Occipital lobe (tissue), 2 donors: ENCODE data around the gene YRDC.

GRCh38 chr1:35922725-35923896 is 7.8 kb upstream of the AGO3 start:
- RAMPAGE, long total RNA: no peak

DNA sequence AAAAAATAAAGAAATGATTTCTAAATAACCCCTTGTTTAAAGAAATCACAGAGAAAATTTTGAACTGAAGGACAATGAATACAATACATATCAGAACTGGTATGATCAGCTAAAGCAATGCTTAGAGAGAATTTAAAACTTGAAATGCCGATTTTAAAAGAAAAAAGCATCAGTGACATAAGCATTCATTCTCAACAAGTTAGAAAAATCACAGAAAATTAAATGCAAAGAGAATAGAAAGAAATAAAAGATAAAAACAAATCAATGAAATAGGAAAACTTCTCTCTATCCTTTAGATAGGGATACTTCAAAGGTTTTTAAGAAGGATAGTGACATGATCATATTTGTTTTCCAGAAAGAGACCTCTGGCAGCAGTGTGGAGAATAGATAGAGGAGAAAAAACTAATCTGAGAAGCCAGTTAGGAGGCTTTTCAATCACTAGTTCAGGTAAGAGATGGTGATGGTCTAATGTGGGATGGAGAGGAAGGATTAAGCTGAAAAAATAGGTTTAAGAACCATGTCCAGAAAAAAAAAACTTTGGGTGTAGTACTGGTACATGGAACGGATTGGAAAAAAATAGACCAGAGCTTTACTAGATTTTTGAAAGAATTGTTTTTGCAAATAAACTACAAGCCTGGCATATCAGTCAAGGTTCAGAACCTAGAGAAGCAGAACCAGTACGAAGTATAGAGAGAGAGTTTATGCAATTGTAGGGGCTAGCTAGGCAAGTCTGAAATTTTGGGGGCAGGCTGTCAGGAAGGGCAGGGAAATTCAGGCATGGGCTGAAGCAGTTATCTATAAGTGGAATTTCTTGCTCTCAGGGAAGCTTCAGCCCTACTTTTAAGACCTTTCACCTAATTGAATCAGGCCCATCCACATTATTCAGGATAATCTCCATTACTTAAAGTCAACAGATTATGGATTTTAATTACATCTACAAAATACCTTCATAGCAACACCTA is 51.6 kb downstream of the AGO3 start:
- RAMPAGE, long total RNA: no peak

GRCh38 chr1:36046960-36047518 is 36.9 kb upstream of the TEKT2 start:
- RAMPAGE, long total RNA: no peak

DNA sequence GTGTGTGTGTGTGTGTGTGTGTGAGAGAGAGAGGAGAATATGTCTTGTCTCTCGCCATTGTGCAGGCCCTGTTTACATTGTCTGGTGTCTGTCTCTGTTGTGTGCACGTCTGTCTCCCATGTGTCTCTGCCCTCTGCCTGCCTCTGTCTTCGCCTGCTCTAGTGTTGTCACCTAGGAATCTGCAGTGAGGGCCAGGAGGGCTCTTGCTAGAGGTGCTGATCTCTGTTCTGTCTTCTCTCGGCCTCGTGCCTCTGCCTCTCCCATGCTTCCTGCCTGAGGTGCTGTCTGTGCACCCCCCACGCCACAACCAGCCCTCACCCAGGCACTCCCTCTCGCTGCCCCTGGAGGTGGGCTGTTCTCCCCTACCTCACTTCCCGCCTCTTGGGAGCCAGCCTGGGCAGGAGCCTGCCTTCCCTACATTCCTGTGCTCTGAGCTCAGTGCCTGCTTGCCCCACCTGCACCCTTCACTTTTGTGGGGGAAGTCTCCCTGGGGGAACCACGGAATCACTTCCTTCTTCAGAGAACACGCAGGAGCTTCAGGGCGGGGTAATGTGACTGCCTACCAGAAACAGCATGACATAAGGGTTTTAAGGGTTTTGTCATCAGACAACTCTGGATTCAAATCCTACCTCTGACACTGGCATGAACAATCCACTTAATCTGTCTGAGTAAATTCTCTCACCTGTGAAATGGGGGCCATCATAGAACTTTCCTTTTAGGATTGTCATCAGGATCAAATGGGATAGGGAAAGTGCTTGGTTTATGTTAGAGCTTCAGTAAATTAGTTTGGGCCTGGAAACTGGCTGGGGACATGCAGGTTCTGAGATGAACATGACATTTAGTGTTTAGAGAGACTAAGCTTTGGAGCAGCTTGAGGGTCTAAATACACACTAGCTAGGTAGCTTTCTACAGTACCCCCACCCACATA is 6.2 kb downstream of the MAP7D1 start:
- RAMPAGE, long total RNA: no peak

DNA sequence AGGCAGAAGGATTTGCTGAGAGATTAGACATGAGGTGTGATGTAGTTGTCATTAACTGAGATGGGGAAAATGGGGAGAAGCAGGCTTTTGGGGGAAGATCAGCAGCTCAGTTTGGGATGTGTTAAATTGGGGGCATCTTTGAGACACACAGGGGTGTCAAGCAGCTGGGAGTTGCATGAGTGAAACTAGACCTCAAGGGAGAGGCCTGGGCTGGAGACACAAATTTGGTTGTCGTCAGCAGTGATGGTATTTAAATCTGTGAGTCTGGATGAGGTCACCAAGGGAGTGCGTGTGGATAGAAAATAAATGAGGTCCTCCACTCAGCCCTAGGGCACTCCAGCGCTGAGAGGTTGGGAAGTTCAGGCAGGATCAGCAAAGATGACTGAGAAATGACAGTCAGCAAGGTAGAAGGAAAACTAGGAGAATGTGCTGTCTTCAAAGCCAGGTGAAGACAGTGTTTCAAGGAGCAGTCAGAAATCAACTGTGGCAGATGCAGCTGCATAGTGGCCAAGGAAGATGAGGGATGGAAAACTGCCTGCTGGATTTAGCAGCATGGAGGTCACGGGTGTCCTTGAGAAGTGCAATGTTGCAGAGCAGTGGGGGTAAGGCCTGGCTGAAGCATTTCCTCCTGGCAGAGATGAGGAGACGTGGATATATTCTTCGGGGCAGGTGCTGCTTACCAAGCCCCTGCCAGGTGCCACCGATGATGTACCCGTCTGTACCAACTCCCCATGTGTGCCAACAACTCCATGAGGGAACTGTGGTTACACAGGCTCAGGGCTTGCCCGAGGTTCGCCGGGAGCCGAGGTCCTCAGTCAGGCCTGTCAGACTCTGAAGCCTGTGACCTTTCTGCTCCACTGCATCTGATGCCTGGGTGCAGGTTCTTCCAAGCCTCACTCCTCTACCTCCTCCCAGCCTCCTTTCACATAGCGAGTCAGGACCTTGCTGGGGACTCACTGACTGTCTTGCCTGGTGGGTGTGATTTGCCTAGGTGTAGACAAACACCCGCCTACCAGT is 11.2 kb downstream of the MAP7D1 start:
- RAMPAGE, long total RNA: no peak

DNA sequence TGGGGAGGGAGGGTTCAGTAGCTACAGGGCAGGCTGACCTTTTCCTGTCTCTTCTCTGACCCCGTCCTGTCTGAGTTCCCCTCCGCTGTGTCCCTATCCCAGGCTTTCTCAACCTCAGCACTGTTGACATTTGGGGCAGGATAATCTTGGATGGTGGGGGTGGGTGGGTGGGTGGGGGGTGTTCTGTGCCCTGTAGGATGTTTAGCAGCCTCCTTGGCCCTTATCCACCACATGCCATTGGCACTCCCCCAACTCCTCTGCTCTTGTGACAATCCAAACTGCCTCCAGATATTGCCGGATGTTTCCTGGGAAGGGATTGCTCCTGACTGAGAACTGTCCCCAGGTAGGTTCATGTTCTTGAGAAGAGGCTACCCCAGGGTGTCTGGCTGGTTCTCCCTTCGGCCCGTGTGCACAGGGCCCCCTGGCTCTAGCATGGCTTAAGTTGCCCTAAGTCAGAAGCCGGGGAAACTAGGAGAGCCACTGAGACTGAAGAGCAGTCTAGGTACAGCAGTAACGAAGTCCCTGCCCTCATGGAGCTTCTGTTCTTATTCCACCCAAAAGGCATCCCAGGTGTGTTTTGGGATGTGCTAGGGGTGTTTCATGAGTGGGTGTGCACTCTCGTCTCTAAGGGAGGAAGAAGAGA is 19.9 kb upstream of the THRAP3 start:
- RAMPAGE, long total RNA: no peak

- RAMPAGE, long total RNA: no peak
Measured at GRCh38 chr1:36207137-36207910, 16.9 kb upstream of the THRAP3 start.

GRCh38 chr1:36223319-36224260 is 653 bp upstream of the THRAP3 start:
- RAMPAGE, long total RNA: no peak

DNA sequence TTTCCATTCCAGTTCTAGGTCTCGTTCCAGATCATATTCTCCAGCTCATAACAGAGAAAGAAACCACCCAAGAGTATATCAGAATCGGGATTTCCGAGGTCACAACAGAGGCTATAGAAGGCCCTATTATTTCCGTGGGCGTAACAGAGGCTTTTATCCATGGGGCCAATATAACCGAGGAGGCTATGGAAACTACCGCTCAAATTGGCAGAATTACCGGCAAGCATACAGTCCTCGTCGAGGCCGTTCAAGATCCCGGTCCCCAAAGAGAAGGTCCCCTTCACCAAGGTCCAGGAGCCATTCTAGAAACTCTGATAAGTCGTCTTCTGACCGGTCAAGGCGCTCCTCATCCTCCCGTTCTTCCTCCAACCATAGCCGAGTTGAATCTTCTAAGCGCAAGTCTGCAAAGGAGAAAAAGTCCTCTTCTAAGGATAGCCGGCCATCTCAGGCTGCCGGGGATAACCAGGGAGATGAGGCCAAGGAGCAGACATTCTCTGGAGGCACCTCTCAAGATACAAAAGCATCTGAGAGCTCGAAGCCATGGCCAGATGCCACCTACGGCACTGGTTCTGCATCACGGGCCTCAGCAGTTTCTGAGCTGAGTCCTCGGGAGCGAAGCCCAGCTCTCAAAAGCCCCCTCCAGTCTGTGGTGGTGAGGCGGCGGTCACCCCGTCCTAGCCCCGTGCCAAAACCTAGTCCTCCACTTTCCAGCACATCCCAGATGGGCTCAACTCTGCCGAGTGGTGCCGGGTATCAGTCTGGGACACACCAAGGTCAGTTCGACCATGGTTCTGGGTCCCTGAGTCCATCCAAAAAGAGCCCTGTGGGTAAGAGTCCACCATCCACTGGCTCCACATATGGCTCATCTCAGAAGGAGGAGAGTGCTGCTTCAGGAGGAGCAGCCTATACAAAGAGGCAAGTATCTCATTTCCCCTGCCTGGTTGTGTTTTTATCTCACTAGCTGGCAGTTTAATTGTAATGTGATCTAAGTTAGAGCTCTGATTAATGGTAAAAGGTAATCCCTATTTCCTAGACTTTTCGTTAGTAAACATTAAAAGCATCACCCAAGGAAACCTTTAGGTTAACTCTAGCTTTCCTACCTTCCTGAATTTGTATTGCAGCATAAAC is 19.4 kb upstream of the SH3D21 start:
- RAMPAGE, long total RNA: no peak

DNA sequence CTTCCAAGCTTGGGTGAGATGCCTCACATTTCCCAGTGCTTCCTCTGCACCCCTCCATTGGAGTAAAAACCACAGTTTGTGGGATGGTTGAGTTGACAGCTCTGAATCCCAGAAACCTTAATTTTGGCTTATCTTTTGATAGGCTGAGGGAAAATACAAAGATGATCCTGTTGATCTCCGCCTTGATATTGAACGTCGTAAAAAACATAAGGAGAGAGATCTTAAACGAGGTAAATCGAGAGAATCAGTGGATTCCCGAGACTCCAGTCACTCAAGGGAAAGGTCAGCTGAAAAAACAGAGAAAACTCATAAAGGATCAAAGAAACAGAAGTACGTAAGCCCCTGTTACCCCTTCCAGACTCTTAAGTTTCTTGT is 9.7 kb upstream of the SH3D21 start:
- RAMPAGE, long total RNA: no peak

- RAMPAGE, long total RNA: no peak
Measured at GRCh38 chr1:36320261-36321041, 3.0 kb downstream of the EVA1B start.

GRCh38 chr1:36321042-36322051 is 2.1 kb downstream of the EVA1B start:
- RAMPAGE, long total RNA: no peak

- RAMPAGE, long total RNA: no peak
Measured at GRCh38 chr1:36323944-36324754, 704 bp upstream of the EVA1B start.

DNA sequence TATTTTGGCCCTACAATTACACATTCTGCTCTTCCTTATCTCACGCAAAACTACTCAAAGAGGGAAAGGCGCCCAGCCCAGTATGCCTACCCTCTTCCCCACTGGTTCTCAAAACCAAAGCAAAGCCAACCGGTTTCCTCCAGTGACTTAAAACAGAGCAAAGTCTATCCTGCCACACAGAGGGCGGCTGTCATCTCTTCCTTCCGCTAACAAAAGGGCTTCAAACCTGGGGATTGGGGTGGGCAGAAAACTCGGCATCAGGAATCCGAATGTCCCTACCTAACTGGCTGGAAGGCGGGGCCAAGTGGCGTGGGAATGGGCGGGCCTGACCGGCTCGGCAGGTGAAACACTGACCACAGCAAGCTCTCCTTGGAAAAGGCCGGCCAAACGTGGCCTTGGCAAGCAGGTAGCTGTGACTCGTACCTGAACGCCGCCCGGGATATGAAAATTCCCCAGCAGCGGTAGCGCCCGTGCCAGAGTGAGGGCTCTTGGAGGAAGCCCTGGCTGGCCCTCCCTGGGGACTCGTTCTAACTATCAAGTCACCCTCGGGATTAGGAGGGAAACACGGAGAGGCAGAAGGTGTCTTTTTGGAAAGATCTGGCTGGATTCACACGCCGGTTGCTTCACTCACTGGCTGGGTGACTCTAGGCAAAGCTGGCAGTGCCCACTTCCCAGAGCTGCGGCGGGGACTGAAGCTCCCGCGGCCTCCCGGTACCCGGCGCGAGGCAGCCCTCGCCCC is 746 bp downstream of the STK40 start:
- RAMPAGE, long total RNA: no peak

GRCh38 chr1:36471778-36472442 is 7.7 kb upstream of the MRPS15 start:
- RAMPAGE, long total RNA: no peak

GRCh38 chr1:37473574-37473937 is 824 bp upstream of the ZC3H12A start:
- RAMPAGE, long total RNA: no peak

GRCh38 chr1:37548888-37549661 is 5.0 kb downstream of the SNIP1 start:
- RAMPAGE, long total RNA: no peak

DNA sequence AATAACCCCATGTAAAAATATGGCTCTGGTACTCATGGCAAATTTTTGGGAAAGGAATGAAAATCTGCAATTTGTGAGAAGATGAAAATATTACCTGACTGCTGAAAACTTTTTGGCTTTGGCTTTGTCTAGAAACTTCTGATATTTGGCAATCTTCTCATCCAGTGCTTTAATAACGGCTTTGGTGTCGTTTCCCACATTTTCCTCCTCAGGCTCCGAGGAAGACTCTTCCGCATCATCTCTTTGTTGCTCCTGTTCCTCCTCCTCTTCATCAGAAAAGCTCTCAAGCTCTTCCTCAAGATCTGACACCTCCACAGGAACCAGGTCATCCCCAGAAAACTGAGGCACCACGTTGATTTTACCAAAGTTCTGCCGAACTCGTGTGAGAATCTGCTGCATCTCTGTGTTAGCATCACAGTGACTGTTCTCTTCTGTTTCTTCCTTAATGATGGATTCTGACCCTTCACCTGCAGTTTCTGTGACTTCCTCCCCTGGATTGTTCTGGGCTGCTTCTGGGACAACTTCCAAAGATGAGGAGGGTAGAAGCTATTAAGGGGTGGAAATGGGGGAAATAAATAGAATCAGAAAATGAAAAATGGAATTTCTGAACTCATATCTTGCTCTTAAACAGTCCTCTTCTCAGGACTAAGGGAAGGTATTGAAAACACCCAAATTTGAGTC is 12.2 kb downstream of the DNALI1 start:
- RAMPAGE, long total RNA: no peak

DNA sequence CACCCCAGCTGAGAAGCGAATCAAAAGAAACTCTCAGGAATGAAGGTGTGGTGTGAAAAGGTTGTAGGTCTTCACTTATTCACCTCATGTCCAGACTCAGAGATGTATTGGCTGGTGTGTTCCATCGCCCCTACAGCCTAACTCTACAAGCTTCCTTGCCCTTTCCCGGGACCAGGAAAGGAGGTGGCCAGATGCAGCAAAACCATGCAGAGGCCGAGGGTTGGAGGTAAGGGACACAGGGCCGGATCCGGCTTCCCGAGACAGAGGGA is 12.8 kb downstream of the EPHA10 start:
- RAMPAGE, long total RNA: no peak

- RAMPAGE, long total RNA: no peak
Measured at GRCh38 chr1:37808000-37808780, at the start of gene YRDC. TSS of gene YRDC (minus strand) at chr1:37808208.